Fibroblast of the aortic adventitia (primary cell): ENCODE measurements around a stretch of chr1.

- CAGE, long polyA plus RNA, result no peak
Observed at GRCh38 chr1:237146101-237146738, 104.2 kb downstream of the RYR2 start.

GRCh38 chr1:237154114-237154742 lies 112.2 kb downstream of the RYR2 start:
- CAGE, long polyA plus RNA, result no peak

DNA sequence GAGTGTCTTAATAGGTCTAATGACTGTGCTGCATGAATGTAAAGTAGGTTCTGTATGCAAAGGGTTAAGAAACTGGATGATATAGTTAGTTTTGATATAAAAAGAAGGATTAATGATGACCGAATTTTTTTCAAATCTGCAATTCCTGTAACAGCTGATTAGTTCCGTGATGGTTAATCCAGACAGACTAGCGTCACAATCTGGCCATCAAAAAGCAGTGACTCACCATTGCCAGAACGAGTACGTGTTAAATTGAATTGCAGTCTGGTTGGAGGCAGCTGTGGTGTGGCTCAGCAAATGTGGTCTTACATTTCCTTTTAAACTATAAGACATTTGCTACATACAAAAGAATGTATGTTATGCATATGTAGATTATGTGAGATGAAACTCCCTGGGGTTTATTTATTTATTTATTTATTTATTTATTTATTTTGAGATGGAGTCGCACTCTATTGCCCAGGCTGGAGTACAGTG lies 139.8 kb downstream of the RYR2 start:
- CAGE, long polyA plus RNA, result no peak

DNA sequence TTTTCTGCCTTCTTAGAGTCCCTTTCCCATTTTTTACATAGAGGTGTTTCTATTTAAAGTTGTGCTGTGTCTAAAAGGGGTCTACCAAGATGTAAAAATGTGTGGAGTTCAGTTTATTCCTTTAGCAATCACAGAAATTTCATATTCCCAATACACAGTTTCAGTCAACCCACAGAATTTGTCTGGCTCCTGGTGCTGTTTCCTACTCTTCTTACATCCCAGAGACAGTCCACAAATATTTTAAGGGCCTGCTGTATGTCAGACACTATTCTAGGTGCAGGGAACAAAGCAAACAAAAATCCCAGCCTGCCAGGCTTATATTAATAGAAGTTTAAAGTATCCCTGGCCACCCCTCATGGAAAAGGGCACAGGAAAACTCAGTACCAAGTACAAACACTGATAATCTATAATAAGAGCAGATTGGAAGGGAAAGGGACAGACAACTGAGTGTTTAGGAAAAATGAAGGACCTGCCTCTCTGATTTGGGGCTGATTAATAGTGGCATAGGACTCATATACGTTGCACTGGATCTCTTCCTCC lies 194.9 kb downstream of the ZP4 start:
- CAGE, long polyA plus RNA, result no peak

DNA sequence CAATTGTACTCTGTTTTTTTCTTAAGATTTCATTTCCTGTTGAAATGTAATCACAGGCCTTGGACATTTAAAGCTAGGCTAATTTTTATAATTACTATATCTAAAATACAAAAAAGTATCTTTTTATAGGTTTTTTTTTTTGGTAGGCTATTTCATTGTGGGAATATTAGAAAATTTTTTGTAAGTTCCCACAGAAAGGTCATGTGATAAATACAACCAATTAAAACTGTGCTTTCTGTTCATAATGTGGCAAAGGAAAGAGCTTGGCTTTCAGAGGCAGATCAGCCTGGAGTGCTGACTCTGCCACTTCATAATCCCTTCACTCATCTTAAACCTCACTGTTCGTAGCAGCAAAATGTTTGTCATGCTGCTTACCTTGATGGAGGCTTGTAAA lies 176.9 kb downstream of the ZP4 start:
- CAGE, long polyA plus RNA, result no peak

DNA sequence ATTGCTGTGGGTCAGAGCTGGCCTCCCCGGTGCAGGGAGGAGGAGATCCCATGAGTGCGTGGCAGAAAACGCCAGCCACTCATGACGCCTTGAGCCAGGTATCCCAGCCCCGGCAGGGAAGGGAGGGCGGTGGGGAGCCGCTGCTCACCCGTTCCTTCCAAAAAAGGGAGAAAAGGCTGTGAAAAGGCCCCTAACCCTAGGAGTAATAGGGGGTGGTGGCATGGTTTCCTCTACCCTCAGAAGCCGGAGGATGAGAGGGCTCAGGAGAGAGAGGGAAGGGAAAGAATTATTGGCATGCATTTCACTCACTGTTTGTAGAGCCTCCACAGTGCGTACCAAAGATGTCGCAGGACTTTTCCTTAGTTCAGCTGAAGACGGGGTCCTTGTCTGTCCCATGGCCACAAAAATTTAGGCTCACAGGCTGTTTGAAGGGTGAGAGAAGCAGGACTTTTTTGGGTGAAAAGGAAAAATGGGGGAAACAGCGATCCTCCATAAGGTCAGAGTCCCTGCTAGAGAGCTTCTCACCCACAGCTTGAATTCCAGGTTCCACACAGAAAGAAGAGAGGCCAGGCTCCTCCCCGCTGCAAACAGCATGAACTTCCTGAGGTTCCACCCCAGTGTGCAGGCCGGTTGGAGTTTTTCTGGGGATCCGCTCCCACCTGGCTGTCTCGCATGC lies 594.9 kb upstream of the ZP4 start:
- CAGE, long polyA plus RNA, result no peak

GRCh38 chr1:238590142-238590524 lies 699.4 kb upstream of the ZP4 start:
- CAGE, long polyA plus RNA, result no peak

- CAGE, long polyA plus RNA, result no peak
Observed at GRCh38 chr1:239815845-239816541, 275.7 kb upstream of the FMN2 start.

DNA sequence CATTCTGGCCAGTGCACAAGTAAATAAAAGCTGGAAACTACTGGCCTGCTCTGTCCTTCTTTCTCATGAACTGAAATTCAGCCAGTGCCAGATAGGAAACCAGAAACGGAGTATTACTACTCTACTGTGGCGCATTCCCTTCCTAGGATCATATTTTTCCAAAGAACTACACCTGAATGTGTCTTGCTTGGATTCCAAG lies 15.1 kb downstream of the GREM2 start:
- CAGE, long polyA plus RNA, result no peak

- CAGE, long polyA plus RNA, result no peak
Observed at GRCh38 chr1:241267087-241267432, 89.9 kb downstream of the RGS7 start.

- CAGE, long polyA plus RNA, result no peak
Observed at GRCh38 chr1:241591309-241591823, 48.8 kb downstream of the CHML start.

- CAGE, long polyA plus RNA, result no peak
Observed at GRCh38 chr1:241627982-241628391, 12.2 kb downstream of the CHML start.

DNA sequence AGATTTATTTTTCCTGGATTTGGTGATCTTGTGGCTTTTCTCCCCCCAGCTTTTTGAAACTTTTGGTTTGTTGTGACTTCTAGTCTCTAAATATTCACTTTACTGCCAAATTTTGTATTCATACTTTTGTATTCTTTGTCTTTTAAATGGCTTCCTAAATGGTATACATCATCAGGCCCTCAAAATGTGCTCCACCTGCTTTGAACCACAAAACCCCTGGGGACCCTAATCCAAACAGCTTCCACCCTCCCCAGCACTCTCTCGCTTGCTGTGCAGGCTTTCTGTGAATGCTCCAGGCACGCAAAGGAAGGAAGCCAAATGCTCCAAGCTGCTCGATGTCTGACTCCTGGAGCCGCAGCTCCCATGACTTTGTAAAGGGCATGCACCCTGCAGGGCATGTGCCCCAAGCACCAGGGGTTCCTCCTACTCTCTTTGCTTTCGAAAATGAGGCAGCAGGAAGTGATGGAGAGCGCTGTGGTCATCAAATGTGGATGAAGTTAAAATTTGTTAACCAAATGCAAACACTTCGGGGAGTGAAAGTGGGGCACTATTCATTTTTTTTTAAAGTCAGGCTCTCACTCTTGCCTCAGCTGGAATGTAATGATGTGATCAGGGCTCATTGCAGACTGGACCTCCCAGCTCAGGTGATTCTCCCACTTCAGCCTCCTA lies 141.0 kb downstream of the CEP170 start:
- CAGE, long polyA plus RNA, result no peak

- CAGE, long polyA plus RNA, result no peak
Observed at GRCh38 chr1:243454622-243454967, 198.8 kb downstream of the SDCCAG8 start.

GRCh38 chr1:243499066-243499598 lies 243.3 kb downstream of the SDCCAG8 start:
- CAGE, long polyA plus RNA, result no peak

DNA sequence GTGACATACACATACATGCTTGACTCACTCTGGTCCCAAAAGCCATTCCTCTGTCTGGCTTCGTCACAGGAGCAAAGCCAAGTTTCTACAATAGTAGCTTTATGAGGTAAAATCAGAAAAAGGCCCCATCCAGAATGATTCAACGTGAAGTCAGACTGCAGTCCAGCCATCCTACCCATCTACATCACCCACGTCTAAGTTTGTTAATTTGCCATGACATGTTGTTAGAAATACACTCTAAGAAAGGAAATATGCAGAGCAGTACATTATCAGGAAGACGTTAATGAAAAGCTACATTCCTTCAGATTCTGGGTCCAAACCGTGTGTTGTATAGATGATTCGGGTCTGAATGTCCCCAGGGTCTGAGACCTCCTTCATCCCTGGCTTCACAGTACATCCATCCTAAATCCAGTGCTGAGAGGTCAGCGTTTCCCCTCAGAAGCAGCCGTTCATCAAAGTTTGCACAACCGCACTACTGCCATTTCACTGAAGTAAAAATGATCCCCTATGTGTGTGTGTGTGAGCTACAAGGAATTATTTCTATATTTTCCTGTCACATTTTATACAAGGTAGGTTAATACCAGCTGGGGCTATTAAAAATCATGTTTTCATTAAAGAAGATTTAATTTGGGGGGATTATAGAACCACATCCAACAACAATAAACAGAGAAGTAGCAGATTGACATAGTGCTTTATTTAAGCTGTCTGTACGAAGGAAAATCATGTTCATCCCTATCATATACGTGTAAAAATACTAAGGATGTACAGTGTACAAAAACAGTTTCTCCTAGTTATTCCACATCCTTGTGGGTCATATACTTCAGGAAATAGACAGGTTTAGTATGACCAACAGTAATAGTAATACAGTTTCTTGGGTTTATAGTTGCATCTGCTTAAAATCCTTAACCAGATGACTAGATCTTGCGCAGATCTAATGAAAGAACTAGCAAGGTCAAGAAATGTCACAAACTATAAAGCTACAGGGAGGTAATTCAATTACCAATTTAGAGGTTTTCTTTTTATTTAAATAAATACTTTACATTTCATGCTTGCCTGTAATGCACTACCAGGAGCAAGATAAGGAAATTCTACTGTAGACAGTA lies 245.6 kb downstream of the SDCCAG8 start:
- CAGE, long polyA plus RNA, result no peak

- CAGE, long polyA plus RNA, result no peak
Observed at GRCh38 chr1:243706063-243706439, 144.0 kb downstream of the AKT3 start.

GRCh38 chr1:243789434-243790277 lies 60.4 kb downstream of the AKT3 start:
- CAGE, long polyA plus RNA, result no peak

- CAGE, long polyA plus RNA, result no peak
Observed at GRCh38 chr1:243850918-243851605, 1.0 kb upstream of the AKT3 start.

DNA sequence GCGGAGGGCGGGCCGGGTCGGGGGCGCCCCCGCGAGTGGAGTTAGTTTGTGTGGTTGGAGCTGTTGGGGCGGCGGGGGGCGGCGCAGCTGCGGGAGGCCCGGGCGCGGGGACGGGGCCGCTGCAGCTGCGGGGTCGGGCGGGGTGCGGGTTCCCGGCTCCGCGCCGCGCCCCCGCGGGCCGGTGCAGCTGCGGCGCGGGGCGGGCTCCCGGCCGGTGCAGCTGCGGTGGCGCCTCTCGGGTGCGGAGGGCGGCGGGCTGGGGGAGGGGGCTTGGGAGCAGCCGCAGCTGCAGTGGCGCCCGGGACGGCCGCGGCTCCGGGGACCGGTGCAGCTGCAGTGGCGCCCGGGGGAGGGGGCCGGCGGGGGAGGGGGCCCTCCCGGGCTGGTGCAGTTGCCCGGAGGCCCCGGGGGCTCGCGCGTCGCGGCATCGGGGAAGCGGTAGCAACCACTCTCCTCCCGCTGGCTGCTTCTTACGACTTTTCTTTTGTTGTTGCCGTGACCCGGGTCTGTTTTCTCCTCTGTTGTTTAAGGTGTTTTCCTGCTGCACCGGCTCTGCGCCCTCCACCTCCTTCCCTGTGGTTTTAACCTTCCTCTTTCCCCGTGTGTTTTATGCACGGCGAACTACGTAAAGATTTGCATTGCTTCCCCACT lies 1.9 kb upstream of the ZBTB18 start:
- CAGE, long polyA plus RNA, result no peak